Calu3 (cell line): ENCODE measurements around a stretch of chr13.

DNA sequence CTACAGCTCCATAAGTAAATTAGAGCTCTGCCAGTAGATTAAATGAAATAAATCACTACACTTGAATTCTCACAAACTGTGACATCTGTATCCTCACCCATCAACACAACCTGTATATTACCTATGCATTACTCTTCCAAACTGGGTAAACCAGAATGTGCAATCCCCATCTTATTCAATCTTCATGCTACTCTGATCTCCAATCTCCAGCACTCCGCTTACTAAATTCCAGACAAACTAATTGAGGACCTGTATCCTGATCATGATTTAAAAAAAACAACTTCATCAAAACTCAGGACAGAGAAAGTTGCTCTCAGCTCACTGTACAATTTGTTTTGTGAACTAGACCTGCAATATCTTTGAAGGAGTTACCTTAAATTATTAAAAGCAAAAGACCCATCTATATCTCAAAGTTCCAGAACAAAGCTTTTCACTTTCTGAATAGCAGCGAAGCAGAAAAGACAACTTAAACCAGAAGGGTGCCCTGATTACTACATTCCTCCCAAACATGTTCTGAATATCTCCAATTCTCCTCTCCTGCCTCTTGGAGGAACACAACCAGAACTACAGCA, 74.3 kb downstream of the FOXO1 start:
- PRO-cap = no peak

DNA sequence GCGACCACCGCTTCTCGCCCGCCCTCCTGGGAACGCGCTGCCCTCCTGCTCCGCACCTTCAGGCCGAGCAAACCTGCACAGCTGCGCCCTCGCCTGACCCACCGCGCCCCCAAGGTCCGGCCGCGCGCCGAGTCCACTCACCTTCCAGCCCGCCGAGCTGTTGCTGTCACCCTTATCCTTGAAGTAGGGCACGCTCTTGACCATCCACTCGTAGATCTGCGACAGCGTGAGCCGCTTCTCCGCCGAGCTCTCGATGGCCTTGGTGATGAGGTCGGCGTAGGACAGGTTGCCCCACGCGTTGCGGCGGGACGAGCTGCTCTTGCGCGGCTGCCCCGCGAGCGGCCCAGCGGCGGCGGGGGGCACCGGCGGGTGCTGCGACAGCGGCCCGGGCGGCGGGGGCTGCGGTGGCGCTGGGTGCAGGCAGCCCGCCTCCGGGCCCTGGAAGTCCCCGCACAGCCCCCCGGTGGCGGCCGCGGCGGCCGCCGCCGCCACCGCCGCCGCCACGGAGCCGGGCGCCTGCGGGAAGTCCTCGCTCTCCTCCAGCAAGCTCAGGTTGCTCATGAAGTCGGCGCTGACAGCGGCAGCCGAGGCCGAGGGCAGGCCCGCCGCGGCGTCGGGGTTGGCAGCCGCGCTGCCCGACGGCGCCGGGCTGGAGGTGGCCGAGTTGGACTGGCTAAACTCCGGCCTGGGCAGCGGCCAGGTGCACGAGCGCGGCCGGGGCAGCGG, 836 bp downstream of the FOXO1 start:
- PRO-cap = no peak

- PRO-cap = no peak
These were observed 5.1 kb upstream of the SLC25A15 start for GRCh38 chr13:40784340-40784770.

GRCh38 chr13:40869246-40869985, 80.0 kb downstream of the SLC25A15 start:
- PRO-cap = no peak

DNA sequence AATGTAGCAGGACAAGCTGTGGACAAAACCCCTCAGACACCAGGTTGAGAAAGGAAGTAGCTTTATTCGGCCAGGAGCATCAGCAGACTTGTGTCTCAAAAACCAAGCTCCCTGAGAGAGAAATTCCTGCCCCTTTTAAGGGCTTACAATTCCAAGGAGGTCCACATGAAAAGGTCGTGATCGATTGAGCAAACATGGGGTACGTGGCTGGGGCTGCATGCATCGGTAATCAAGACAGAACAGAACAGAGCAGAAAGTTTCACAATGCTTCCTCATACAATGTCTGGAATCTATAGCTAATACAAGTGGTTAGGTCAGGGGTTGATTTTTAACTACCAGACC, 91.4 kb downstream of the SLC25A15 start:
- PRO-cap = no peak

GRCh38 chr13:40916436-40917207, 102.5 kb downstream of the ELF1 start:
- PRO-cap = no peak

- PRO-cap = no peak
These were observed 25.1 kb downstream of the ELF1 start for GRCh38 chr13:40993920-40994570.

- PRO-cap = no peak
These were observed 7.8 kb upstream of the WBP4 start for GRCh38 chr13:41053332-41054067.

GRCh38 chr13:41055002-41055637, 6.2 kb upstream of the WBP4 start:
- PRO-cap = no peak

GRCh38 chr13:41492150-41493515, 35.3 kb downstream of the RGCC start:
- PRO-cap = no peak

GRCh38 chr13:41868102-41868680, 92.7 kb downstream of the VWA8 start:
- PRO-cap = no peak

GRCh38 chr13:42028402-42028977, 20.0 kb upstream of the DGKH start:
- PRO-cap = no peak

DNA sequence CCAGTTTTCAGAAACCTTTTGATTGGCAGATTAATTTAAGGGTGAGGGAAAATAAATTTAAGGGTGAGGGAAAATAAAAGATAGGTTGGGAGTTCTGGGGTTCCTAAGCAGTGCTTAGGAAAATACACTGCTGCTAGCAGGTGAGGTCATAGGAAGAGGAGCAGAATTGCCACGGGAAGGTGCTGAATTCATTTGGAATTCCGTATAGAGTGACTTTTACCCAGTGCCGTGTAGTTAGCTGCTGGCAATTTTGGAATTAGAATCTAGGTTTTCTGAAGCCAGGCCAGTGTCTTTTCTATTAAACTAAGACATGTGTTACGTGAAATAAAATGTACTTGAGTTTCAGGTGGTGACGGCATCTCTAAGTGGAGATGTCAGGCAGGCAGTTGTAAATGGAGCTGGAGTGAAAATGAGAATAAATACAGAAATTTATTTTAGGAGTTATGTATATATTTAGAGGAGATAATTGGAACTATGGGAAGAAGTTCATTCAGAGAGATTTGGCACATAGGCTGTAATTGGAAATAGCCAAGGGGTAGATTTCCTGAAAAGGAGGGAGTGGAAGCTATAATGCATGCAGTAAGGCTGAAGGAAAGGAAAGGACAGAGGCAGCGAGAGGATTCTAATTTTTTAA, 59.9 kb downstream of the DGKH start:
- PRO-cap = no peak

- PRO-cap = no peak
These were observed 2.0 kb downstream of the TNFSF11 start for GRCh38 chr13:42575749-42576507.

- PRO-cap = no peak
These were observed 89.0 kb downstream of the FAM216B start for GRCh38 chr13:42870189-42870999.

DNA sequence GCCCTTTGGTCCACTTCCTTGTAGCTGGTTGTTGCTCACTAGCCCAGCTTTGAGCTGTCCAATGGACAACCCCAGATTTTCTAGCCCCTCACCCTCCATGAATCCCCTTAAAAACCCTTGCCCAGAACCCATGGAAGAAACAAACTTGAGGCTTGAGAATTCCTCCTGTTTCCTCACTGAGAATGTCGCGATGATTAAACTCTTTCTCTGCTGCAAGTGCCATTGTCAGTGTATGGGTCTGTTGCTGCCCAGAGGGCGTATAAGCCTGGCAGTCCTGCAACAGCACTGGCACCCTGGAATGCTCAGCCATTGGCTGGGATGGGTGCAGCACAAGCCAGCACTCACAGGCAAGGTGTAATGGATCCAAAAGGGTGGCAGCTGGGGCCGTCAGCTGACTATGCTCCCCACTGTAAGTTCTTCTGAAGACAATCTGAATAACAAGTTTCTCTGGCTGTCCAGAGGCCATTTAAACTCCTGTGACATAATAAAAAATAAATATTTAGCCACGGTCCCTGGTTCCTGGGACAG, 6.2 kb downstream of the EPSTI1 start:
- PRO-cap = no peak

DNA sequence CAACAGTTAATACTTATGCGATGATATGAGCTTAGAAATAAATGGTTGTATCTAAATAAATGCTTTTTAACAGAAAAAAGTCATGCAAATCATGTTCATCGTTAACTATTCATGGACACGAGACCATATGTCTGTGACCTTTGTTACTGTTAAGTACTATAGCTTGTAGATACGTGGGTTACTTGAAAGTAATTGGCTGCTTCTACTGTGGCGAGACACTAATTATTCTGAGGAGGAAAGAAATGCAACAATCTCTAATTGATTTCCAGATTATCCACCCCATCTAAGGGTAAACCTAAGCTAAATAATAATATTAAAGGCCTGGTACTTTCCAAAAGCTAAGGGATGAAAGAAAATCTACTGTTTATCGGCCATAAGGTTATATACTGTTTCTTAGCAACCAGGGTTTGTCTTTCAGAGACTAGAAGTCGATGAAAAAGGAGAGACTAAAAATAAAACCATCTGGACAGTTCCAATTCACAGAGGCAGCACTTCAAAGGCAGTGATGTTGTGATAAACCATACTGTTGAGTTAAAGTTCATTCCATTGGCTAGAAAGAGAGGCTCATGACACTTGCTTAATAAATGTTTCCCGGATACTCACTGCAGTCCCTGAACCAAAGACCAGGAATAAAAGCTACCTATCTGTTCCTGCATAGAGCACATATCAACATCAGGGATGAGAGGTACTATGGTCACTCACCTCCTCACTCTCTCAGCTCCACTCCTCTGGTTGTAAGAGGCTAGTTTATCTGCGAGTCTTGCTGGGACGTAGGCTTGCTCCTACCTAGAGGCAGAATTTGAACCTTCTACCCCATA, 1.4 kb downstream of the EPSTI1 start:
- PRO-cap = no peak

- PRO-cap = bidirectional peak, plus-strand start at chr13:44232379, minus-strand start at chr13:44232136
These were observed 70.9 kb upstream of the SMIM2 start for GRCh38 chr13:44231799-44232604.

- PRO-cap = no peak
These were observed 101.8 kb upstream of the SERP2 start for GRCh38 chr13:44271694-44272278.

DNA sequence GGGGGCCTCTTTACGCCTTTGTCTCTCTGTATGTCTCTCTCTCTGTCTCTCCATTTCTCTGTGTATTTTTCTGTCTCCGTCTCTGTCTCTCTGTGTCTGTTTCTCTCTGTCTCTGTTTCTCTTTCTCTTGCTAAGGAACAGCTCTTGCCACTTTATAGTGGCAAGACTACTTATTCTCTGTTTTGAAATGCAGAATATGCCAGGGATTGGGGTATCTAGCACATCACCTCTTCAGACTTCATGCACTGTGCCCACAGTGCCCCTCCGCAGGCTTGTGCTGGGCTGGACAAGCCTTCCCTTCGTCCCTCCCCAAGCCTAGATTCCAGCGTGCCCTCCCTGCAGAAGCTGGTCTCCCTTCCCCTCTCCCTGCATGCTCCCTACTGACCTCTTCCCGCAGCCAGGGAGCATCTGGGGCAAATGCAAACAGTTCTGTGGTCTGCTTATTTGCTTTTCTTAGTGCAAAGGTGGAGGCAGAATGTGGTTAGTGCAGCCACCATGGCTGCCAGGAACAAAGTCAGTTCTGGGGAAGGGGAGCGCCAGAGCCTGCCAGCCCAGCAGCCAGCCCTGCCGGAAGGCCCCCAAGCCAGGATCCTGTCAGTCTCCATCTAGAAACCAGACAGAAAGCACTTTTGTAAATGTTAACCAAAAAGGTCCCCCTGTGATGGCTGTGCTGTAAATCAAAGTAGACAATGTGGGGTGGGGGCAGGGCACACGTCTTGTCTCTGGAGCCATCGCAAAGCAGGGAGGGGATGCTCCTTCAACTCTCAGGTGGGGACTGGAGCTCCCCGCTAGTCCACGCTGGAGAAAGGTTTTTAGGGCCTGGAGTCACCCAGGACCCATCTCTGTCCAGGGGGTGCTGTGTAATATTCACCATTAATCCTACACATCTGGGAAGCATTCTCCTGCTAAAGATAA, 30.6 kb downstream of the SERP2 start:
- PRO-cap = no peak